Occipital lobe (tissue), 2 donors: ENCODE results near the gene LRRC45.

DNA sequence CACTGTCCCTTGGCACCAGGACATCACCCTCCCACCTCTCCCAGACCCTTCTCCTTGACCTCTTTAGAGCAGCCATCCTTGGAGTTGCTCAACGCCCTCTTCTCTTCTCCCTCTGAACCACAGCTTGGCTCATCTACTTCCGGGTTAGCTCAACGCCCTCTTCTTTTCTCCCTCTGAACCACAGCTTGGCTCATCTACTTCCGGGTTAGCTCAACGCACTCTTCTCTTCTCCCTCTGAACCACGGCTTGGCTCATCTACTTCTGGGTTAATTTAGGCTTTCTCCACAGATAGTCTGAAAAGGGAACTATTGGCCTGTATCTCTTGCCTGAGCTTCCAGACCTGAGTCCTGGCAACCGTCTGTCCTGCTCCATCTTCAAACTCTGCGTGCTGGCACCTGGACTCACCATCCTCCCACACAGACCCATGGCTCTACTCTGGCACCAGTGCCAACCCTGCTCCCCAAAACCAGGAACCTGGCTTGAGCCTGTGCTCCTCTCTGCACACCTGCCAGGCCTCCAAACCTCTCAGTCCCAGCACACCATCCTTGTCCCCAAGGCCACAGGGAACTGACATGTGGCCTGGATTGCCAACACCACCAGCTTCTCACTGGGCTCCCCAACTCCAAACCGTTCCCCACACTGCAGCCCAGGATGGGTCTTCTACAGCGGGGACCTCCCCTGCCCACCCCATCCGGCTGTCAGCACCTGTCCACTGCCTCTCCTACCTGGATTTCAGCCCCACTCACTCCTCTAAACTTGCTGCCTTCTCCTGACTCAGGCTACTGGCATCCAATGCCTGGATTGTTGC is 25.4 kb upstream of the FAAP100 start:
- RAMPAGE, long total RNA: no peak

DNA sequence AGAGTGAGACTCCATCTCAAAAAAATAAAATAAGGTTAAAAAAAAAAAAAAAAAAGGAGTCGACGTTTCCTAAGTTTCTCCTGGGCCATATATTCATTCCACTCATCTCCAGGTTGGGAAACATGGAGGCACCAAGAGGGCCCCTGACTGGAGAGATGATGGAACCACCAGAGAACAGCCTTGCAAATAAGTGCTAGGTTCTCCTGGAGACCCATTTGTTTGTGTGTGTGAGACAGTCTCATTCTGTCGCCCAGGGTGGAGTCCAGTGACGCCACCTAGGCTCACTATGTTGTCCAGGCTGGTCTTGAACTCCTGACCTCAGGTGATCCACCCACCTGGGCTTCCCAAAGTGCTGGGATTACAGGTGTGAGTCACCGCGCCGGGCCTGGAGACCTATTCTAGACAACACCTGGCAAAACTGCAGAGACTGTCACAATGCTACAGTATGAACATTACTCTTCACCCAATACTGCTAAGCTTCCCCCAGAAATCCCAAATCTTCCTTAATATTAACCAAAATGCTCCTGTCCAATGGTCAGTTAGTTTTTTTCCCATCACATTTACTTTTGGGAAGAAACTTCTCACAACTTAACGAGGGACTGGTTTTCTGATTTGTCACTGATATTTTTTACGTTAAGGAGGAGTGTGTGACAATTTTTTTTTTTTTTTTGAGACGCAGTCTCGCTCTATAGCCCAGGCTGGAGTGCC is 1.4 kb downstream of the NPLOC4 start:
- RAMPAGE, long total RNA: no peak

GRCh38 chr17:81651554-81652219 is 4.7 kb downstream of the PDE6G start:
- RAMPAGE, long total RNA: no peak

- RAMPAGE, long total RNA: no peak
Observed at GRCh38 chr17:81689233-81689432, 5.3 kb downstream of the HGS start.

DNA sequence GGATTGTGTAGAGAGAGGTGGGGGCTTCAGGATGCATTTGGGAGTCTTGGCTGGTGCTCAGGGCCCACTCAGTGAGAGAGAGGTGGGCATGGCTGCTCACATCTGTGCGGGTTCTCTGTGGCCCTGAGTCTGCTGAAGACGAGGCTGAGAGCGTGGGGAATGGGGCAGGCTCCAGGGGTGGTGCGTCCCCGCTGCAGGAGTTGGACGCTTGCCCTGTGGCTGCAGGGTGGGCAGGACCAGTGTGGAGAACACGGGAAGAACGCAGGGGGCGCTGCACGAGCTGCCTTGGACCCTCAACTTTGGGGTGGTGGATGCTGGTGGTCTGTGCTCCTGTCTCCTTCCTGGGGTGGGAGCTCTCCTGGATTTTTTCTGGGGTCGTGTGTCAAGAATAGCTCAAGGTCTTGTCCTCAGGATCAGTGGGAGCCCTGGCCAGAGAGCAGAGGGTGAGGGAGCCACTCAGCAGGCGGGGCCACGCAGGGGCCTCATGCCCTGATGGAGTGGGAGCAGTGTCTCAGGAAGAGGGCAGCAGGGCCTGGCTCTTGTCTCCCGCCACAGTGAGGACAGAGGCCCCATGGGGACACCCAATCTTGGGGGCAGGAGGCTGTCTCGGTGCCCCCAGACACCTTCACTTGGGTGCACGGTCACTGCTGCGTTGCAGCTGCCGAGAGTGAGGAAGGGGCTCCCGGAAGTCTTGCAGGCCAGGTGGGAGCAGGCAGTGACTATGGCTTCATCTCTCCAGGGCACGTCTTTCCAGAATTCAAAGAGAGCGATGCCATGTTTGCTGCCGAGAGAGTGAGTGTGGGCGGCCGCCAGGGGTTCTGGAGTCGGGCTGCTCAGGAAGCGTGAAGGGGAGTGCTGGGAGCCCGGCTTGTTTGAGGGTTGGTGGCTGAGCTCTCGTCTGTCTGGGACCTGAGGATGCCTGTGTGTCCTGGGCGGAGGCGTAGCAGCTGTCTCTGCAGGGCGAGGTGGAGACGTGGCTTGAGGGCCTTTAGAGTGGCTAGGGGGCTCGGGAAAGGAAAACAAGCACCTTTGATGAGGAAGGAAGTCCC is 6.0 kb downstream of the HGS start:
- RAMPAGE, long total RNA: no peak

DNA sequence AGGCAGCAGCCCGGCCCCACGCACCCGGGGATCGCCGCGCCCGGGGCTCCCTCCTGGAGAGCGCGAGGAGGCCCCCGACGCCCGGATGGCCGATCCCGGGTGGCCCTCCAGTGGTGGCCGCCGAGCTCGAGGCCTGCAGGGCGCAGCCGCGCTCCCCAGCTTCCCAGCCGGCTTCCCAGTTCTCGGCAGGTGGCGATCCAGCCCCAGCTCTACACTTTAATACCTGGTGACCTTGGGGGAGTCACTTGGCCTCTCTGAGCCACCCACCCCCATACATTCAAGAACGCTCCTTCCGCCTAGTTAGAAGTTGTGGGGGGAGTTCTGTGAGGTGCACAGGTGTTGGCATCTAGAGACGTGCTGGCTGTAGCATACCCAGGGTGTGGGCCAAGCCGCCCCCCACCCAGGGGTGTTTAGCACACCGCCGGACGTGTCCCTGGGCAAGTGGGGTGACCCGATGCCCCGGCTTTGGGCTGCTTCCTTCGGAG is 539 bp downstream of the SLC25A10 start:
- RAMPAGE, long total RNA: no peak

GRCh38 chr17:81713066-81714114 is 1.3 kb downstream of the SLC25A10 start:
- RAMPAGE, long total RNA: no peak

DNA sequence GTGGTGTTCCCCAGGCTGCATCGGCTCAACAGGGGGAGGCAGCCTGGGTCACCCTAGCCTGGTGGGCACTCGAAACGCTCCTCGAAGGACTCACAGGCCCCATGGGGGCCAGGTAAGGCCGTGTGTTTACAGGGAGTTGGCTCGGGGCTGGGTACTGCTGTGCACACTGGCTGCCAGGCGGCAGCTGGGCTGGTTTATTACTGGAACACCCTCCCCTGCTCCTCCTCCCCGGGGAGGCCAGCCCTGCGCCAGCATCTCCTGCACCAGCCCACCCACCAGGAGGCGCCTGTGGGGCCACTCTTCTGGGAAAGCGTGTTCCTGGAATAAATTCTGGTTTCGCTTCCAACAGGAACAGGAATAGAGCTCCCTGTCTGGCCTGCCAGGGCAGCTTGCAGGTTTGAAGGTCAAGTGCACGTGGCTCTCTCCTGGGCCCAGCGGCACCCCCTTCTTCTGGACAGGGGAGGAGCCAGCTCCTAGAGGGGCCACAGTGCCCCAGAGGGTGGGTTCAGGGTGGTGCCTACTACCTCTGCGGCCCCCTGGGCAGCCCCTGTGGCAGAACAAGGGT is 11.4 kb downstream of the MCRIP1 start:
- RAMPAGE, long total RNA: no peak

DNA sequence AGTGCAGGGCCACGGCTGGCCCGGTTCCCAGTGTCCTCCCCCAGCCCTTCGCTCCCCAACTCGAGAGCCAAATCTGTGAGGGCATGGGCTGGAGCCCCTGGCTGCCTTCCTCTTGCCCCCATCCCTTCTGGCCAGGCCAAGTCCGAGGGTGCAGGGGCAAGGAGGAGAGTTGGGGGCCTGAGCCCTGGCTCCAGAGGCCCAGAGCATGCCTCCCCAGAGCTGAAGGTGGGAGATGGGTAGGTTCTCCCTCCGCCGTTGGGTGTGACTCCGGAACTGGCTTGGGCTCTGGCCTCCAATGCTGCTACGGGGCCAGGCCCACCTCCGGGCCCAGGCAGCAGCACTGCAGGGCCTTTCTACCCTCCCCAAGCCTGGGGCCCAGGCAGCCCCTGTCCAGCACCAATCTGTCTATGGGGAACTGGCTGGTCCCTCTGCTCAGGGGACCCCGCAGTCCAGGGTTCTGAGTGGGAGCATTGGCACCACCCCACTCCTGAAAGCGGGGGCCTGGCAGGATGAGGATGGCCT is 1.1 kb downstream of the NPB start:
- RAMPAGE, long total RNA: no peak

DNA sequence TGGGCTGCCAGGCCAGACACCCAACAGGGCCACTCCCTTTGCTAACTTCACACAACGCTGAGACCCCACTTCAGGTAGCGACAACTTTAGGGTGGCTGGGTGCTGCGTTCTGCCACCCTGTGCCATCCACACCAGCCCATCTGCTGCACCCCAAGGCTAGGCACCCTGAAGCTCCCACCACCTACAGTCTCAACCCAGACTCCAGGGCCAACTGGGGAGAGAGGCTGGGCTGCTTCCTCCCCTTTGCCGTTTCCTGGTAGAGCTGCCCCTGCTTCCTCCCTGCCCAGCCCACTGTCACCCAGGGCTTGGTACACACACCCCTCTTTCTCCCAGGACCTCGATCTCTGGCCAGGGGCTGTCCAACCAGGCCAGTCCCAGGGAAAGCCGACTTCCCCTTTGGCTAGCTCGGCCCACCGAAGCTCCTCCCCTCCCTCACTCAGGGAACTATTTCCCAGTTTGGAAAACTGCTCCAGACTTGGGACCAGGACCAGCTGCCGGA is 1.3 kb downstream of the MAFG start:
- RAMPAGE, long total RNA: no peak

GRCh38 chr17:81926690-81927480 is 650 bp downstream of the MAFG start:
- RAMPAGE, long total RNA: no peak

DNA sequence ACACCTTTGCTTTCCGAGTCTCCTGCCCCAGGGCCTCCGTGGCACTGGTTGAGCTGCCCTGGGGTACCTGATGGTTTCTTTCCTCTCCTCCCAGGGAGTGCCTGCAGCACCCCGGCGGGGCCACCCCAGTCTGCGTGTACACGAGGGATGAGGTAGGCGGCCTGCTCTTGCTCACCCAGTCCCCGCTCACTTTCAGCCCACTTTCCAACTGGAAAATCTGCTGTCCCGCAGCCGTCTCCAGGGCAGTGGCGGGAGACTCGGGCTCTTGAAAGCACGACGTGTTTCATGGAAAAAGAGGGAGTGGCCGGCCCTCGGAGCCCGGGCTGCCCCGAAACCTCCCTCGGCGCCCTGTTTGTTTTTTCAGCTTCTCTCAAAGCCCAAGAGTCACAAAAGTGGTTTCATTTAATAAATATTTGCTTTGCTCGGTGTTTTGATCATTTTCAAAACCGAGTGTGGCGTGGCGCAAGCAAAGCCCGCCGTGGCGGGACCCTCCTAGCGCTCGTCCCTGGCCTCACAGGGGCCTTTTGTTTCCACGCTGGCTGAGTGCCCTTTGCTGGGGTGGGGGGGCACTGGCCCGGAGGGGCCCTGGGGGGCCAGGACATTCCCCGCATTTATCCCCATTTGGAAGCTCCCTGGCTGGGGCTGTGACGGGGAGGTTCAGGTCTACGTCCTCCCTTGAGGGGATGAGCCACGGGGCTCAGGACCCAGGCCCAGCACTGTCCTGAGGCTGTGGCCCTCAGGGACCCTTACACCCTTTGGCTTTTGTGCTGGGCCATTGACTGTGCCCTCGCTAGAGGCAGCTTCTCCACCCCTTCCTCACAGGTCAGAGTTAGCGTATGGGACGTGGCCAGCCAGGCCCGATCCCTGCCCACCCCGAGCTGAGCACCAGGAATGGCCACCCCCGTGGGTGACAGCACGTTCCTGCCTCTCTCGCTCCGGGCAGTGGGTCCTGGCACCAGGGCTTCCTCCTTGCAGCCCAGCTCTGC is 17.6 kb downstream of the ASPSCR1 start:
- RAMPAGE, long total RNA: no peak

DNA sequence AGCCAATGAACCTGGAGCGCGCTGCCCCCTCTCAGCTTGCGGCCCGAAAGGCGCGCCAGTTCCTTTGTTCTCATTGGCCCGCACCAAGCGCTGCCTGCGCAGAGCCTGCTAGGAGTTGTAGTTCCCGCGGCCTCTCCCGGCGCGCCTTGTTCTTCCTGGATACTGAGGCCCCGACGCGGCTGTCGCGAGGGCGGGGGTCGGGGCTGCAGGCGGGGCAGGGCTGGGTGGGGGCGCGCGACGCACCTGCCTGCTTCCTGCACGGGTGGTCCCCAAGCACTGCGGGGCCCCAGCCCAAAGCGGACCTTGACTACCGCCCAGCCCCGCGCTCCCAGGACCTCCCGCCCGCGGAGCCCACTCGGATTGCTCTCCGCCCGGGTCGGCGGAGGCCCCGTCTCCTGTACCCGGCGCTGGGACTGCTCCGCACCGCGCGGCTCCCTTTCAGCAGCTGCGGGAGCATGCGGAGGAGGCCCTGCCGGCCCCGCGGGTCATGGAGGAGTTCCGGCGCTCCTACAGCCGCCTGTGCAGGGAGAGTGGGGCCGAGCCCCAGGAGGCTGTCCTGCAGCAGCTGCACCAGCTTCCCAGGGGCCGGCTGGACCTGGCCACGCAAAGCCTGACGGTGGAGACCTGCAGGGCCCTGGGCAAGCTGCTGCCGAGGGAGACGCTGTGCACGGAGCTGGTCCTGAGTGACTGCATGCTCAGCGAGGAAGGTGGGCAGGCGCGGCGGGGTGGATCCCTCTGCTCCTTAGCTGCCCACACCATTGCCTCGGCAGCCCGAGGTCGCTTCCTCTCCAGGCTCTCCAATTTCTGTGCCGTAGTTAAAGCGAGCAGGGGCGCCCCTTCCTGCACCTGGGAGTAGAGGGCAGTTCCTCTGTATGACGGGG is at the start of gene LRRC45:
Gene LRRC45 (plus strand): TSS at position 149 of the 881 bp plus-strand sequence.
- RAMPAGE, long total RNA: no peak

DNA sequence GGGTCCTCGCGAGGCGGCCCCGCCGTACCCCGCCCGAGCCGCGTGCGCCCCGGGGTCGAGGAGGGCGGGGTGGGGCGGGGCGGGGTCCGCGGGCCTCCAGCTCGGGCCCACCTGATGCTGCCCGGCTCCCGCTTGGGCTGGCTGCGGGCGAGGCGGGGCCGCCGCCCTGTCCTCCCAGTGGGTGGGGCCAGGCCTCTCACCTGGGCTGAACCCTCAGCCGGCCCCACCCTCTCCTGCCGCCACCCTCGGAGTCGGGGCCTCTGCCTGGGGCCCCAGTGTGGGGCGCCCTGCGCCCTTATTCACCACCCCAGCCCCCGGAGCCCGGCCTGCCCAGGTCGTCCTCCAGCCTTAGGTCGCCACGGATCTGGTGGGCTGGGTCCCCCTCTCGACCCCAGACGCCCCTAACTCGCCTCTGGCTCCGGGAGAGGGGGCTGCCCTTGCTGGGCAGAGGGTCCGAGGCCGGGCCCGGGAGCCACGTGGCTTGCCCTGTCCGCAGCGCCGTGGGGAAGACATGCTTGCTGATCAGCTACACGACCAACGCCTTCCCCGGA is 488 bp downstream of the RAC3 start:
- RAMPAGE, long total RNA: start-site peak on the plus strand centred at position 161 of the sequence, 704 bp wide, 731 and 265 reads in 2 replicates

DNA sequence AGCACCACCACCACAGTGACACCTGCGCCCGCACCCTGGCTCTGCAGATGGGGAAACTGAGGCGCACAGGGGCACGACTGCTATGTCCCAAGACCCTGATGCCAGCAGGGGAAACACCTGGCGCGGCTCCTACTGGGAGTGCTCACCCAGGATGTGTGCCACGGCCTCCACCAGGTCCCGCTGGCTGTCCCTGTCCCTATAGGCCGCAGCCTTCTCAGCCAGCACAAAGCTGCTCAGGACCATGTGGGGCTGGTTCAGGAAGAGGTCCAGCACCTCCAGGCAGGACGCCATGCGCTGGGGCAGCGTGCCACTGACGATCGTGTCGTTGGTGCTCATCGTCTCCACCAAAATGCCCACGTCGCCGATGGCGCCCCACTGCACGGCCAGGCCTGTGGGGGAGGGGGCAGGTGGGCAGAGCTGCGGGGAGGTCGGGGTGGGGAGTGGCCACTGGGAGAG is 15.9 kb upstream of the DUS1L start:
- RAMPAGE, long total RNA: no peak

DNA sequence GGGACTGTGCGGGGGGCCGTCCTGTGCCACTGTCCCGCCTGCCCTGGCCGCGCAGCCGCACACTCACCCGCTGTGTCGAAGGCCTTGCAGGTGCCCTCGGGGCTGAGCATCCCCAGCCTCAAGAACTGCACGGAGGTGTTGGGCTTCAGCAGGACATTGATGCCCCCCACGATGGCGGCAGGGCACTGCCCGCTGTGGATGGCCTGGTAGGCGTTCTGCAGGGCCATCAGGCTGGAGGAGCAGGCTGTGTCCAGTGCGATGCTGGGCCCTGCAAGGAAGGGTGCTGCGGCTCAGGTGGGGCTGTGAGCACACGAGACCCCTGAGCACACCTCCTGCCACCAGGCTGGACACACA is 4.9 kb downstream of the FASN start:
- RAMPAGE, long total RNA: no peak

DNA sequence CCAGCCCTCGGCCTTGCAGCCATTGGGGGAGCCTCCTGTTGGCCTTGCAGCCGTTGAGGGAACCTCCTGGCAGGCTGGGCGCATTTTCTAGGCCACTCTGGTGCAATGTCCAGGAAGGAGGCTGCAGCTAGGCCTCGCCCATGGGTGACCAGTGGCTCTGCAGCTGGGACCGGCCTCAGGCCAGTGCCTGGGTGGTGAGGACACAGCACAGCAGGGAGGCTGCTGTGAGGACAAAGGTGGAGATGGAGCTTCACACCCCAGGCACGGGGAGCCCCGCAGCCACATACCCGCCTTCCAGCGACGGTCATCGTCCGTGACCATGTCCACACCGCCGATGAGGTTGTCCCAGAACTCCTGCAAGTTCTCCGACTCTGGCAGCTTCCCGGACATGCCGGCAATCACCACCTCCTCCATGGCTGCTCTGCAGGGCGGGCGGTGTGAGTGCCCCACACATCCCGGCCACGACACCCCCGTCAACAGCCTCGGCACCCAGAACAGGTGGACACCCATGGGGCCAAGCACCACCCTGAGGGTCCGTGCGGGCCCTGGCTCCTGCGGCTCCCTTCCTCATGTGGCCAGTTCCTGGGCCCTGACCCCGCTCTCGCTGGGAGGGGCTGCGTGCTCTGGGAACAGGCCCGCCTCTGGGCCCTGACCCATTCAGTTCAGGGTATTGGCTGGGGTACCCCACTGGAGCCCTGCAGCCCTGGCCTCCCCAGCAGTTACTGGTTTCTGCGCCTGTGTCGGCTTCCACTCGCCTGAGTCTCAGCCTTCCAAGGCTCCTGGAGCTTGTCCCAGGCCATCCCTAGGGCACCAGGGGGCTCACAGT is 1.8 kb downstream of the FASN start:
- RAMPAGE, long total RNA: no peak

- RAMPAGE, long total RNA: no peak
Observed at GRCh38 chr17:82230645-82231872, 2.2 kb downstream of the SLC16A3 start.

- RAMPAGE, long total RNA: no peak
Observed at GRCh38 chr17:82247494-82248140, 18.8 kb downstream of the SLC16A3 start.

GRCh38 chr17:82263442-82264343 is 9.8 kb downstream of the CSNK1D start:
- RAMPAGE, long total RNA: no peak